Right cardiac atrium (tissue), 1 donor: ENCODE measurements around the genes TPRG1L and LRRC47.

DNA sequence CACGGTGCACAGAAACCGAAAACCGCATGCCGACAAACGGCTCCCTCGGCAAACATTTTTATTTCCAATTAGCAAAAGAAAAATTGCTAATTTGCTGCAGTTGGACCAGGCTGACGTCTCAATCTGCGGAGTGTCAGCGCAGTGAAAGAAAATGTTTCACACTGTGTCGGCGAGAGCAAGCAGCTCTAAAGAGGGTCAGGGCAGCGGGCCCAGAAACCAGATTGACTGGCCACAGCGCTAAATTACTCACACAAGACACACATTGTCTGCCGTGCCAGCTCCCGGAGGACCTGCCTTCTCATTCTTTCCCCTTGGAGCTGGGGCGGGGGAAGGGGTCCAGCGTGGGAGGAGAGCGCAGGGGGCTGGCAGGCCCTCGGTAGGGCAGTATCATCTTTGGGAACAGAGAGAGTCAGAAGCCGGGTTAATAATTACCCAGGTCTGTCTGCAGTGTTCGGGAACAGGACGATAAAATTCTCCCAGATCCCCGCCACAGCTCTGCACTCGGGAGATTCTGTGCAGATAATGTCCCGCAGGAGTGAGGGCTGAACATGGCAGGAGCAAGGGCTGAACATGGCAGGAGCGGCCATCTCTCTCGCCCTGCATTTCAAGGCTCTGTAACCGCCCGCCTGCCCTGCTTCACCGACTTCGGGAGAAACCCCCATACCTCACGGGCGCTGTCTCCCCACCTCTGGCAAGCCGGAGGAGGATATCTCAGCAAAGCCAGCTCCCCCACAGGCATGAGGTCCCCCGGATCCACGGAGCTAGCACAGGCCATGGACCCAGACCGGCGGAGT lies 150.3 kb downstream of the PRDM16 start:
- PRO-cap, result no peak

DNA sequence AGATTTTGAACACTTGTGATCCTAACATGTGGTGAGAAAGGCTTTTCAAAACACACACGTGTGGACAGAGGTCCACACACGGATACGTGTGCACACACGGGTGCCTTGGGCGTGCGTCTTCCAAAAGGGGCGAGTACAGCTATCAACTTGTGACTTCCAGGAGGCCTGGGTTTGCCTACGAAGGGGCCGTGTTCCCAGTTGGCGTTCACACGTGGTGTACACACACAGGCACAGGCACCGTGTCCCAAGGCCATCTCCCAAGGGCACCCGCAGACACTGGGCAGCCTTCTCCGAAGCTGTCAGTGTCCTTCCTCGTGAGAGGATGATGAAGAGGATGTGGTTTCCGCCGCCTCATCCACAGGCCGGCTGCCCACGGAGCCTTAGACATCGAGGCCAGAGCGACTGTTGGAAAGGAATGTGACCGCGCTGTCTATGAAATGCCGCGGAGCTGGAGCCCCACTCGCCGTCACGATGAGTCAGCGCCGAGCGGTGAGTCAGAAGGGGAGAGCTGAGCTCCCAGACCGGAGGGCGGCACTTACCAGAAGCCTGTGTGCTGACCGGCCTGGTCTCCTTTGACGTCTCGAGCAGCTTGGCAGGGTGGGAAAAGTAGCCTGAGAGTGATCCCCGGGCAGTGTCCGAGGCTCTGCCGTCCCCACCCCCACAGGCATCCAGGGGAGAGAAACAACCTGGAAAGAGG lies 141.5 kb upstream of the ARHGEF16 start:
- PRO-cap, result no peak

DNA sequence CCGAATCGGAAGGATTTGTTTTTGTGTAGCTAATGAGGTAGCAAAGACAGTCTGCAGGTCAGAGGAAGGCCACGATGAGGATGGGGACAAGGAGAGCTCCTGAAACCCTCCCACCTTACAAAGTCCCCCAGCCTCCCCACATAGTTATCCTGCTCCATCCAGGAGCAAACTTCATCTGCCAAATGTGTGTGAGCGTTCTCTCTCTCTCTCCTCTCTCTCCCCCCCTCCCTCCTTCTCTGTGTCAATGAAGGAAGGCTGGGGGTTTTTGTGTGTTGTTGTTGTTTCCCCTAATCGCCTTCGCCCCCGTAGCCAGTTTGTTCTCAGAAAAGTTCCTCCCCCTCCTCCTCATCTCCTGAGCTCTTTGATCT lies 140.1 kb upstream of the ARHGEF16 start:
- PRO-cap, result no peak

DNA sequence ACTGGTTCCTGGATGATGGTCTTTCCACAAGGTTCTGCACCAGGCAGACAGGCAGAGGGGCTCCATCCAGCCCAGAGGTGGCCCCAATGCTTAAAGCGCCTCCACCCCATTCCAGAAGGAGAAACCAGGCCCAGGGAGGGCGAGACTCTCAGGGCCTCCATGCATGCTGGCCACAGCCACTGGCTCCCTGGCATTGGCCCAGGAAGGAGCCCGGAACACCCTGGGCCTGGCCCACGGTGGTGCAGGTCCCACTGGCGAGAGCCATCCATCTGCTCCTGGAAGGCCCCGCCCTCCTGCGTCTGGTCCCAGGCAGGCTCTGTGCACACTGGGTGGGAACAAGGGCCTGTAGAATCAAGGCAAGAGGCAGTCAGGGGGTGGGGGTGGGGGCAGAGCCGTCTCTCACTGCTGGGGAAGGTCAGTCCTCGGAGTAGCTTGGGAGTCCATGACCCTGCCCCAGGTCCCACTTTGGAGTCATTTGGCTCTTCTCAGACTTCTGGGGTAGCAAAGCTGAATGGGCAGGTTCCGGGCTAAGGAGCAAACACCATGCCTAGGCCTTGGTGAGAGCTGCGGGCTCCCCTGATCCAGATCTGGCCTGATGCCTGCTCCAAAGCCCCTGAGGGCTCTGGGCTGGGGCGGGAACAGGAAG lies 107.2 kb upstream of the ARHGEF16 start:
- PRO-cap, result no peak

DNA sequence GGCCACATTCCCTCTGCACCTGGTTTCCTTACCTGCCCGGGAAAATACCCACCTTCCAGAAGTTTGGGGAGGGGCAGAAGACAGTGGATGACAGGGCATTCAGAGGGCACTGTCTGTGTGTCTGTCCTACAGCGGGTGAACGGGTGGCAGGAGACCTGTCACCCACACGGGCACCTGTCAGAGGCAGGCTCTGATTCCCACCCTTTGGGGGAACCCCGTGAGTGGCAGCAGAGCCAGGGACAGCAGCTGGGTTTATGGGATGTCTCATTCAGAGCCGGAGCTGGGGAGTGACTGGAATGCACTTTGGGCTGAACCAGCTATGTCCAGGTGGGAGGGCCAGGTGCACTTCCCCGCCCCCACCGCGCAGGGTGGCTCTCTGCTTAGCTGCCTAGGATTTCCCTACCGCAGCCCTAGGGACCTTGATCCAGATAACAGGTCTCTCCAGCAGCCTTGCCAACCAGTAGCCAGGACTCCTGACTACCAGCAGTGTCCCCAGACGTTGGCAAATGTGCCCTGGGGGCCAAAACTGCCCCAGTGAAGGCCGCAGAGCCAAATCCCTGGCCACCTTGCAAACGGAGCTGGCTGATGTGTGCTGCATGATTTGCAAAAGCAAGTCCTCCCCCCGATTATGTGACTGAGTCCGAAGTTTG lies 2.2 kb downstream of the ARHGEF16 start:
- PRO-cap, result no peak

- PRO-cap, result no peak
Measured at GRCh38 chr1:3460679-3461359, 6.4 kb downstream of the ARHGEF16 start.

DNA sequence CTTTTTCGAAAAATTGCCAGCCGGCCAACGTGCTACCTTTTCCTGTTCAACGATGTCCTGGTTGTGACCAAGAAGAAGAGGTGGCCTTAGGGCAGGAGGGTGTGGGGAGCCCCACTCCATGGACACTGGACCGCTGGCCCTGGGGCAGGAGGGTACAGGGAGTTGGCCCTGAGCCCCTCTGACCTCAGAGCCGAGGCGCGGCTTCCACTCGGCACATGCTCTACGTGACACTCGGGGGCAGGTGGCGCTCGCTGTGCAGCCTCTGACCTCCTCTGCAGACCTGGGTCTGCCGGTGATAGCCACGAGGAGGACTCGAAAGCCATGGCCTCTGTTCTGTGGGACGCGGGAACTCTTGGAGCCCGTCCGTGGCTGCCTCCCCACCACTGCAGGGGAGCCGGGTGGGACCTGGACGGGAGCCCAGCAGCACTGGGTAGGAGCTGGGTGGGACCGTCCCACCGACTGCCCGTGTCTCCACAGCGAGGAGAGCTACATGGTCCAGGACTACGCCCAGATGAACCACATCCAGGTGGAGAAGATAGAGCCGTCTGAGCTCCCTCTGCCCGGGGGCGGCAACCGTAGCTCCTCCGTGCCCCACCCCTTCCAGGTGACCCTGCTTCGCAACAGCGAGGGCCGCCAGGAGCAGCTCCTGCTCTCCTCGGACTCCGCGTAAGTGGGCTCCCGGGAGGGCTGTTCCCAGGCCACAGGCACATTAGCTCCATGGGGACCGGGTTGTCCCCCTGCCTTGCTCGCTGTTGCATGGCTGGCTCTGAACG lies 23.7 kb downstream of the ARHGEF16 start:
- PRO-cap, result no peak

DNA sequence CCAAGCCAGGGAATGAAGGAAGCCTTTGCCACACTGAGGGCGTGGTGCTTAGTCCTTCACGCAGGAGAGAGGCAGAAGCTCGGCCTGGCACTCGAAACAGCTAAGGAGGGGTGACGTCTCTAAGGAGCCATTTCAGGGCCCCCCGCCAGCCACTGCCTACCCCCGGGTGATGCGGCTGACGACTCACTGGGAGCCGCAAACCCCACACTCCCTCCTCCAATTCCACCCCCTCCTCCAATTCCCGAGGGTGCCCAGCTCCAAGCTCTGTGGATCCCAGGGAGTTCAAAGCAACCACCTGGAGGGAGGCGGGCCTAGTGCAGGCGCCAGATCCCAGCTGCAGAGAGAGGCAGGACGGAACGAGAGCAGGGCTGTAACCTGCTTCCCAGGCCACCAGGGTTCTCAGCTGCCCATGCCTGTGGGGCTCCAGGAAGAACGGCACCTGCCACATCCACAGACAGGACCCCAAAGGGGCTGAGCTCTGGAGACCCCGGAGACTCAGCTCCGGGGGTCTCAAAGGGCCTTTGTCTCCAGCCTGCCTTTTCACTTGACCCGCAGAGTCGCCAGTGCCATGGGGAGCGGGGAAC lies 75.8 kb downstream of the ARHGEF16 start:
- PRO-cap, result no peak

DNA sequence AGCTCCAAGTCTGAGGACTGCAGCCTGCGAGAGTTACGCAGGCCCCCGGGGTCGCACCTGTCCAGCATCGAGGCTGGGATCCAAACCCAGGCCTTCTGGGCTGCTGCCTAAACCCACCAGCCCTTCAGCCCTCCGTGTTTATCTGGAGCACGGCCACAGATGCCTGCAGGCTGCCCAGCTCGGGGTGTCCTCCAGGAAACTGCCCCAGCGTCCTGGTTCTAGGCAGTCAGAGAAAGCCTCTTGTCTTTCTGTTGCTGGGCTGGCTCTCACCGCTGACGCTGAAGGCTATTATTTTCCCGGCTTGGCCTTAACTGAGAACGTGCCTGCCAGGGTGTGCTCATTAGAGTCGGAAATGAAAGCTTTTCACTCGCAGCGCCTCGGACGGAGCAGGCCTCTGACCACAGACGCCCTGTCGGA lies 71.4 kb downstream of the MEGF6 start:
- PRO-cap, result no peak

GRCh38 chr1:3560483-3560990 lies 50.8 kb downstream of the MEGF6 start:
- PRO-cap, result no peak

DNA sequence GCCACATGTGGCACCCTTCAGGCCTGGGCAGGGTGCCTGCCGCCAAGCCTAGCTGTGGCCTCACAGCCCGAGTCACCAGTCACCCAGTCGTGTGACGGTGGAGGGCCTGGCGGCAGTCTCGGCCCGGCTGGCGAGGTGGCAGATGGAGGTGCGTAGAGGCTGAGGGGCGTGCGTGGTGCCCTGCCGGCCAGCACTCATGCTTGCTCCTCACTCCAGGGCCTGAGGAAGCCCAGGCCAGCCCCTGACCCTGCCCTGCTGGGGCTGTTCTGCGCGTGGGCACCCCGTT lies 11.8 kb downstream of the MEGF6 start:
- PRO-cap, result no peak

- PRO-cap, result bidirectional peak, plus-strand start at chr1:3625045, minus-strand start at chr1:3624779; bidirectional peak, plus-strand start at chr1:3625795, minus-strand start at chr1:3625690
Measured at GRCh38 chr1:3624860-3626046, at the start of gene TPRG1L. TSS of gene TPRG1L (plus strand) at chr1:3625015.

DNA sequence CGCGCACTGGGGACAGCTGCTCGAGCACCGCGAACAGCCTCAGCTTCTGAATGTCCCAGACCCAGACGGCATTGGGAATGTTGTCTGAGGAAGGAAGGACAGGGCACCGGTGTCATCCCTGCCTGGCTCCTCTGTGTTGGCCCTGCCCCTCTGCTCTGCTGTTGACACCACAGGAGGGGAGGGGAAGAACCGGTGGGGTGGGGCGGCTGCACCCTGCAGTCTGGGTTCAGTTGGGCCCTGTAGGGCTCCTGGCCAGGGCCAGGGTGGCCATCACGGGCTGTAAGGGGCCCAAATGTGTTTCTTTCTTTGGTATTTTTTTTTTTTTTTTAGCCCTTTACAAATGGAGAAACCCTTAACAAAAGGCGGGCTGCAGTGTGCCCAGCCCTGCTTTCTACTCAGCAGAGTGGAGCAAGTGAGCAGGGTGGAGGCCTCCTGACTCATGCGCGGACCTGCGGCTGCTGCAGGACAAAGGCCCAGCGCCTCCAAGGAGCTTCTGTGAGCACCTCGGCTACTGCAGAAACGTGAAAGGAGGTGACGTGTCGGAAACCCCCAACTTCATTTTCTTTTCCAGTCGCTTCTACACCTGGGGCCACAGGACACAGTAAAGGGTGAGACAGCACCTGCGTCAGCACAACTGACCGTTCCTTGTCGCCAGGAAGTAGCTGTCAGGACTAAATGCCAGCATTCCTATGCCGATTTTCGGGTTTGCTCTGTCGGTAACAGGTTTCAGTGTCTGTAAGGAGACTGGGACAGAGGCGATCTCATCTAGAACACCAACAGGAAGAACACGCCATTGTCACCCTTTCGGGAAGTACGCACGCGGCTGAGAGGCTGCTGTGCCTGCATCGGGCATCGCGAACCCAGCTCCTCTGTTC lies 7.0 kb downstream of the TPRG1L start:
- PRO-cap, result no peak

GRCh38 chr1:3718012-3718495 lies 34.2 kb upstream of the CCDC27 start:
- PRO-cap, result no peak

DNA sequence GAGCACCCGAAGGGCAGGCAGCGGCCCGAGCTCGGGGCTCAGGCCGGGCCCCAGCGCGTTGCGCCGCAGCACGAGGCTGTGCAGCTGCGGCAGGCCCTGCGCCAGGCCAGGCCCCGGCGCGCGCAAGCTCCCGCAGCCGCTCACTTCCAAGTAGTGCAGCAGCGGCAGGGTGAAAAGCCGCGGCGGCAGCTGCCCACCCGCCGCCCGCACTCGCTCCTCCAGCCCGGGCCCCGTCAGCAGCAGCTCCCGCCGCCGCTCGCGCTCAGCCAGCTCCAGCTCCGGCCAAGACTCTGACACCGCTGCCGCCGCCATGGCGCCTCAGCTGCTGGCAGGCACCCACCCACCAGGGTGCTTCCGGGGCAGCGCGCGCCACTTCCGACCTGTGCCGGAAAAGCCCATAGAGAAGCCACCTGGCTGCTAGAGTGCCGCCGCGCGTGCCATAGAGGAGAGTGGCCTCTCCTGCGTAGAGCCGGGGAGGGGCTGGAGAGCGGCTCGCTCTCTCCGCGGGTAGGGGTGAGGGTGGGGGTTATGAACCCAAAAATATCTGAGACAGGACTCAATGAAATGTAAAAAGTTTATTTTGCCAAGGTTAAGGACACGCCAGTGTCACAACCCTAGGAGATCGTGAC lies at the start of gene LRRC47:
Gene LRRC47 (minus strand): TSS at position 334 of the 629 bp plus-strand sequence.
- PRO-cap, result bidirectional peak, plus-strand start at position 420 of the sequence, minus-strand start at position 327 of the sequence

DNA sequence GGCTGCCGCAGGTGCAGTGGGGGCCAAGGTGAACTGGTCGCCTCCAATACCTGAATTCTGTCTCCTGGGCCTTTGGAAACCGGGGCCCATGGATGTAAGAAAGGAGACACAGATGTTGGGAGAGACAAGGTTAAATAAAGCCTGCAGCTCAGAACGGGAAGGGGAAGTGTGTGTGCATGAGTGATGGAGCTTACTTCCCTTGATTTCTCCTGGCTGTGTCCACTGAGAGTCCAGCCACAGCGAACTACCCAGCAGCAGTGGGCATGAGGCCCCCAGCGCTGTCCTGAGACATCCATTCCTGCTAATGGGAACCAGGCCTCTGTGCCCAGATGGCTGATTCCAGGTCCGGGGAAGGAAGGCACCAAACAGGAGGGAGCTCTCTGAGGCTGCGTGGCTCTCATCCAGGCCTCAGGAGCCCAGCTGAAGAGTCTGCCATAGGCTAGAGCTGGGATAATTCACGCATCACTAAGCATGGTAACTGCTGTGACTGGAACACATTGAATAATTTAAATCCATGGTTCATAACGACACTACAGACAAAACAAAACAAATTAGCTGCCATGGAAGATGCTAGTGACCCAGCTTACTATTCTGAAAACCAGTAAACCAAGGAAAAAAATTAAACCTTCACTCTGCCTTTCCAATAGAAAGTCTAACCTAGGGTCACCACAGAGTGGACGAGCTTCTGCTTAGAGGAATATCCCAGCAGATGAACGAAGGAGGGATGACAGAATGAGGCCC lies 24.7 kb upstream of the LRRC47 start:
- PRO-cap, result no peak

- PRO-cap, result no peak
Measured at GRCh38 chr1:3830954-3831327, 26.1 kb downstream of the CEP104 start.

GRCh38 chr1:3858113-3858663 lies 912 bp downstream of the DFFB start:
- PRO-cap, result no peak

DNA sequence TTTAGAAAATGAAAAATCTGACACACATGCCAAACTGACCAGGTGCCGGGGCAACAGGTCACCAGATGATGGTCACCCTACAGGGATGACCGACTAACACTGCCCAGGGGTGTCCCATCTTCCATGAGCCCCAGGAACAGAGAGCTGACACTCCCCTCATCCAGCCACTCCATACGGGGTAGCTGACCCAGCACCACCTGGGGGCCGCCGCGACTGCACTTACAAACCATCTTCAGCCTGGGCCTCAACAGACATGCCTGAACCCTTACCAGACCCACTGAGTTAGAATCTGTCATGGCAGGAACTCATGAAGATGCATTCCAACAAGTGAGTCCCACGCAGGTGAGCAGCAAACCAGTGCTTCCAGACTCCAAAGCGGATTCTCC lies 31.6 kb upstream of the AJAP1 start:
- PRO-cap, result no peak

GRCh38 chr1:5771061-5771769 lies 221.0 kb downstream of the NPHP4 start:
- PRO-cap, result no peak